Fibroblast of the aortic adventitia (primary cell): ENCODE results near the genes TSTD3 and HACE1.

GRCh38 chr6:99520846-99521157 lies at the start of gene TSTD3:
TSS of gene TSTD3 (plus strand) at chr6:99521049.
- CAGE, long polyA plus RNA: no peak

GRCh38 chr6:99550132-99550752 lies 18.2 kb downstream of the CCNC start:
- CAGE, long polyA plus RNA: no peak

DNA sequence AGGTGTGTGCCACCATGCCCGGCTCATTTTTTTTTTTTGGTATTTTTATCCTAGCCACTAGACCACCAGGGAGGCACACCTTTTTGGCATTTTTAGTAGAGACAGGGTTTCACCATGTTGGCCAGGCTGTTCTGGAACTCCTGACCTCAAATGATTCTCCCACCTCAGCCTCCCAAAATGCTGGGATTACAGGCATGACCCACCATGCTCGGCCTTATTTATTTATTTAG lies 157.9 kb downstream of the MCHR2 start:
- CAGE, long polyA plus RNA: no peak

- CAGE, long polyA plus RNA: no peak
Observed at GRCh38 chr6:100458100-100458942, 6.4 kb downstream of the SIM1 start.

GRCh38 chr6:100466926-100467342 lies 2.2 kb upstream of the SIM1 start:
- CAGE, long polyA plus RNA: no peak

- CAGE, long polyA plus RNA: no peak
Observed at GRCh38 chr6:100847981-100848888, 32.9 kb downstream of the ASCC3 start.

- CAGE, long polyA plus RNA: no peak
Observed at GRCh38 chr6:101402512-101403308, 9.2 kb downstream of the GRIK2 start.

DNA sequence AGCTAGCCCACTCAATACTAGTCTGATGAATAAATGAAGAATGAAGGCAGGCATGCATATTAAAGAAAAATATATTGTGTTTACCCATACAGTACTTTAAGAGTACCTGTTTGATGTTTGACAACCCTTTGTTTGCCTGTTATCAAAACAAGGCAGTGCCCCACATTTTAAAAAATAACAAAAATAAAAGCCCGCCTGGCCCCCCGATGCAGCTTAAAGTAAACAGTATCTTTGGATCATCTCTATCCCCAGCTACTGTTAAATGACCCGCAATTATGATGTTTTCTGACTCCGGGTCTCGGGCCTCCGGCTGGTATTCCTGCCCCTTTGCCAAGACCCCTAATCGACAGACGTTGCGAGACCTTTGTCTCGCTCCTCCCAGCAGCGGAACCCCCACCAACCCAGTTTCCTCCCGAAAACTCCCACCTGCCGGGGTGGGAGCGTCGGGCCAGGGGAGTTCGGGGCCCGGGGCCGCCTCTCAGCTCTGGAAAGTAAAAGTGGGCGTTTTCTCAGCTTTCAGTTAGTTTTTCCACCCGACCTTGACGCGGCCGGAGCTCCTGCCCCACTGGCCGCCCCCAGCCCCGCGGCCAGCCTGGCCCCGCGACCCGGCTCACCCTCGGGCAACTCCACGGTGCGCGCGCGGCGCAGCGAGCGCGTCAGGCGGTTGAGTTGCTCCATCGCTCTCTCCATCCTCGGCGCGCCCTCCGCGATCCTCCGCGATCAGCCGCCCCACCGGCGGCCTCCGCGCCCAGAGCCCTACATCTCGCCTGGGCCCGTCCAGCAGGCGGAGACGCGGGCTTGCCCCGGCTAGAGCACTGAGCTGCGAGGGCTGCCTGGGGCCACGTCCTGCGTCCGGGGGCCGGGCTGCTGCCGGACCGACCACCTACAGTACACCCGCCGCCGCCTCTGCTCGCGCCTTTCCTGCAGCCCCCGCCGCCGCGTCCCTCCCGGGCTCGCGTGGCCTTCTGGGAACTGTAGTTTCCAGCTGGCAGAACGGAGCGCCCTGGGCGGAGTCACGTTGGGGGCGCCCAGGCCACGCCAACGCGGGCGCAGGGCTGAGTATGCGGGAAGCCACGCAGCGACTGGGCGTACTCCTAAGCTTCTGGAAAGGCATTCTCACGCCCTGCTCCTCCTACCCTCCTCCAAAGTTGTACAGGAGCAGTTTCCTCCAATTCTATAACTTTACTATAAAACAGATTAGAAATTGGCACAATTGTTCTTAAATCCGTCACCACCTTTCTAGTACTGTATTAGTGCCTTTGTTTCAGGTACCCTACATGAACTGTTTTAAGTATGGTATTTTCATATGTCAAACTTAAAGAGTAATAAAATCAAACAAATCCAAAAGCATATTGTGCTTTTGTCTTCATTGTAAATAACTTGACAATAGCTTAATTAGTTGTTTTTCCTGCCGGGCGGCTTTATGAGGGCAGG lies at the start of gene HACE1:
TSS of gene HACE1 (minus strand) at position 967 of the 1,434 bp plus-strand sequence.
- CAGE, long polyA plus RNA: no peak

DNA sequence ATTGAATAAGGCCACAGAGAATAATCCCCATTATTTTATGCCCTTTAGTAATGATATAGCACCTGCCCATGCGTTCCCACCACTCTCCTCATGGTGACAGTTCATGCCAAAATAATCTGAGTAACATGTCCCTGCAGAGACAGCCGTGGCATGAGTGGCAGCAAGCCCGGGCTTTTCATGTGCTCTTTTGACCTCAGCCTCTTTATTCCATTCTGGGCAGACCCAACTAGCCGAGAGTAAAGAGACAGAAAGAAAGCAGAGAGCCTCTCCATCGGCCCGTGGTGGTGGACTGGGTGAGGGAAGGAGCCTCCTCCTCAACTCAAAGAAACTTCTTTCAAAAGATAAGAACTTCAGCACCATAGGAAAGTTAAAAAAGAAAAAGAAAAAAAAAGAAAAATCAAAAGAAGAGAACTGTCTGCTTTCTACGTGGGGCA lies 20.0 kb upstream of the POPDC3 start:
- CAGE, long polyA plus RNA: no peak

- CAGE, long polyA plus RNA: no peak
Observed at GRCh38 chr6:105604144-105604734, 201.4 kb upstream of the PREP start.

DNA sequence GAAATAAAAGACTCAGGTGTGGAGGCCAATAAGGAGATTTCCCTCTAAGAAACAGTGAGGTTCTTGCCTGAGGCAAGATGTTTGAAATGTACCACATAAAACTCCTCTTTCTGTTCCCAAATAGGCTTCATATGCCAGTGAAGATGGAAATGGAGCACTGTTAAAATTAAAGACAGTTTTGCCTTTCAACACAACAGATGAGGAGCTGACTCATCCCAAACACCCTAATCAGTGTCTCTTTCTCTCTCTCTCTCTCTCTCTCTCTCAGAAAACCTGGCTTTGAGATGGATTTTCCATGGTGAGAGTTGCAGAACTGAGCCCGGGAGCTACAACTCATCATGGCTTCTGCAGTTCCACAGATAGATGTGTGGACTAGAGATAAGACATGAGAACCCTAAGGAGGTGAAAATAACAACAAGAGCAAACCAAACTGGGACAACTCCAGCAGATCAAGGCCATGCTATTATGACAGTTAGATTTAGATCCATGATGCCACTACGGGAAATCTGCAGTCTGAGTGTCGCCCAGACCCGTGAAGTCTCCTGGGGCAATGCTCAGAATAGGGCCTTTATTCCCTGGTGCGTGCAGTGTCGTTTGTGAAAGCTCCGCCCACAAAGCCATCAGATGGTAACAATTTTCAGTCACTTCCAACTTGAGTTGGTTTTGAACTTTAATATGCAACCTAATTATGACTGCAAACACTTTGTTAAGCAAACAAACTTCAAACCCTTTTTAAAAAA lies 338.1 kb upstream of the PREP start:
- CAGE, long polyA plus RNA: no peak

DNA sequence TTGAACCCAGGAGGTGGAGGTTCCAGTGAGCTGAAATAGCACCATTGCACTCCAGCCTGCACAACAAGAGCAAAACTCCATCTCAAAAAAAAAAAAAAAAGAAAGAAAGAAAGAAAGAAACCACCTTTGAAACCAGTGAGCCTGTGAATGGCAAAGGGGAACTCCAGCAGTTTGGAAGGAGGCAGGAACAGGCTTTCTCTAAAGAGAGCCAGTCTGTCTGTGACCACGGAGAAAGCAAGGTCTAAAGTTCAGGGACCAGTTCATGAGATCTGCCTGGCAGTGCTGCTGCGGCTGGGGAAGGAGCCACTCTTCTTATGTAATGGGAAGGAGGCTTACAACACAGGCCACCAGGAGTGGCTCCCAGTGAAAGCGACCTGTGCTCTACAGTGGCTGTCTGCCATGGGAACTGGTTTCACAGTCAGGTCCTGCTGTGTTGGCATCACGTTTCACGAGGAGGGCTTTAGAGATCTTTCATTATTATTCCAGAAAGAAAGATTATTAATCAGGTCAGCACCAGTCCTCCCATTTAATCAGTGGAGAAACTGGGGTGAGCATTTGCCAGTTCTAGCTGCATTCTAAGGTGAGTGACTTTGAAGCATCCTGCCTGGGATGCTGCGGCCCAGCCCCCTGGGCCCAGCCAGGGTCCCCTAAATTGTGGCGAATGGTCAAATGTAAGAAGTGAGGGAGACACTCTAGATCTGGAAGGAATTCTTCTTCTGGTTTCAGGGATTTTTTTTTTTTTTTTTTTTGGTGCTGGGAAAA lies 291.8 kb upstream of the PRDM1 start:
- CAGE, long polyA plus RNA: no peak

DNA sequence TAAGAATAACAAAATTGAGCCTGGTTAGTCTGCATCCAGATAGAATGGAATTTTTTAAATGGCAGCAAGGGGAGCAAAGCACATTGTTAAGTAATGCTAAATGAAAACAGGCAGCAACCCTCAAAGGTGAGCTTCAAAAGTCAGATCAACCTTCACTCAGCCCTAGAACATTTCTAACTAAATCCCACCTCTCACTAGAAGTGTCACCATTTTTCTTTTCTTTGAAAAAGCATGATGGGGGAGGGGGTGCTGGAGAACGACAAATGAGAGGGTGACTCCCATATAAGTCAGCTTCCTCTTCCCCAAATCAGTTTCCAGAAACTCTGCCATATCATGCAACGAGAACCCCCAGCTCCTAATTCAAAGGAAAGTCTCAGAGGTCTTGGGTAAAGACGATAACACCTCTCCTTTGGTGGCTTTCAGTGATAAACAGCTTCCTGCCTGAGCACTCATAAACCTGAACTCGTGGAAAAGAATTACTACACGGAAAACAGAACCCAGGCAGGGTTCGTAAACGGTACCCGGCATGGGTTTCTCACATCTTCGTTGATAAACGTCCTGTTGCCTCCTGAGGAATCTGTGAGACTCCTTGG lies 186.1 kb upstream of the PRDM1 start:
- CAGE, long polyA plus RNA: no peak

DNA sequence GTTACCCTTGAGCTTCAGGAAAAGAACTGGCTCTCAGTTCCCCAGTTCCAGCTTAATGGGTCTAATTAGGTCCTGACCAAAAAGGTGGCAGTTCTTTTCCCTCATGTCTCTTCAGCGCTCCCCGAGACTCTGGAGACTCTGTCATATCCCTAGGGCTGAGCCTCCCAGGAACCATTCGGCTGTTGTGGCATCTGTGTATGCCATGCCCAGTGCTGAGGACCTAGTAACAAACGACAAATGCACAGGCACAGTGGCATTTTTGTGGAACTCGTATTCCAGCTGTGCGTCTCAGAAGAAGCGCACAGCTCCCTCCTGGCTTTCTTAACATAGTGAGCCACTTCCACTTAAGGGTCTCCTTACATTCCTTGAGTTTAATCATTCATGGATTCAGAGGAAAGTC lies 14.7 kb downstream of the PRDM1 start:
- CAGE, long polyA plus RNA: no peak

GRCh38 chr6:106114472-106115180 lies 28.5 kb downstream of the PRDM1 start:
- CAGE, long polyA plus RNA: no peak

GRCh38 chr6:106129518-106130066 lies 43.5 kb downstream of the PRDM1 start:
- CAGE, long polyA plus RNA: no peak

GRCh38 chr6:106519369-106520636 lies 109.5 kb downstream of the RTN4IP1 start:
- CAGE, long polyA plus RNA: no peak

- CAGE, long polyA plus RNA: no peak
Observed at GRCh38 chr6:106524772-106525511, 104.4 kb downstream of the RTN4IP1 start.

- CAGE, long polyA plus RNA: no peak
Observed at GRCh38 chr6:106527198-106527598, 102.1 kb downstream of the RTN4IP1 start.

- CAGE, long polyA plus RNA: no peak
Observed at GRCh38 chr6:106538035-106538855, 91.1 kb downstream of the RTN4IP1 start.